Metastatic Liver Carcinoma in the Adrenal Gland (tissue), 2 donors: ENCODE measurements around the genes EXOSC3 and SLC25A51.

- PRO-cap, 2 experiments, result peak in 1 of 2 experiments; most common minus-strand start chr9:37487039 (in 1)
Observed at GRCh38 chr9:37486392-37487621, 1.1 kb downstream of the POLR1E start.

DNA sequence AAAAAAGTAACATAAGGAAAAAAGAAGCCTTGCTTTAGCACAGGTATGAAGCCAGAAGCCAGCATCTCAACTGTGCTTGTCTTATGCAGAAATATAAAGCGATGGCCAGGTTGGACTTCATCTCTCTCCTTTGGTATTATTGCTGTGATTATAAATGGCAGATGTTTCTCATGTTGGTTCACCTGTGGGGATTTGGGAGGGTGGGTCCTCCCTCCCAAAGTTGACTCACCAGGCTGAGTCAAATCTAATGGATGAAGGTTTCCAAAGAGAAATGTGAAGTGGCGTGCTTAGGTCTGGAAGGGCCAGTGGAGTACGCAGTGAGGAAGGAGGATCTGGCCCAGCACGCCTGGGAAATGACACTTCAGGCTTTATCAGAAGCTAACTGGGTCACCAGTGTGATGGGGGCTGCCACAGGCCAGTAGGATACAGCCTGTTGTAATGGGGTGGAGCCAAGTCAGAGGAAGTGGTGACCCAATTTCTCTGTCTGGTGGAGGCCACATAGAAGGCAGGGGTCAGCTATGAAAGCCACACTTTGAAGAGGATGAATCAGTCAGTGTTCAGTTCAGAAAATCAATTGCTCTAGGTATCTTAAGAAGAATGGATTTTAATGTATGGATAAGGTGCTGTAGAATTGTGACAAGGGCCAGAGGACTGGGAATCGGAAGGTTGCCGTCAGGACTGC is 18.0 kb downstream of the POLR1E start:
- PRO-cap, 2 experiments, result peak in 2 of 2 experiments; most common plus-strand start position 499 of the sequence (in 2); most common minus-strand start position 334 of the sequence (in 1)

- PRO-cap, 2 experiments, result no peak in any of the 2 experiments
Observed at GRCh38 chr9:37509191-37510152, 23.7 kb downstream of the POLR1E start.

DNA sequence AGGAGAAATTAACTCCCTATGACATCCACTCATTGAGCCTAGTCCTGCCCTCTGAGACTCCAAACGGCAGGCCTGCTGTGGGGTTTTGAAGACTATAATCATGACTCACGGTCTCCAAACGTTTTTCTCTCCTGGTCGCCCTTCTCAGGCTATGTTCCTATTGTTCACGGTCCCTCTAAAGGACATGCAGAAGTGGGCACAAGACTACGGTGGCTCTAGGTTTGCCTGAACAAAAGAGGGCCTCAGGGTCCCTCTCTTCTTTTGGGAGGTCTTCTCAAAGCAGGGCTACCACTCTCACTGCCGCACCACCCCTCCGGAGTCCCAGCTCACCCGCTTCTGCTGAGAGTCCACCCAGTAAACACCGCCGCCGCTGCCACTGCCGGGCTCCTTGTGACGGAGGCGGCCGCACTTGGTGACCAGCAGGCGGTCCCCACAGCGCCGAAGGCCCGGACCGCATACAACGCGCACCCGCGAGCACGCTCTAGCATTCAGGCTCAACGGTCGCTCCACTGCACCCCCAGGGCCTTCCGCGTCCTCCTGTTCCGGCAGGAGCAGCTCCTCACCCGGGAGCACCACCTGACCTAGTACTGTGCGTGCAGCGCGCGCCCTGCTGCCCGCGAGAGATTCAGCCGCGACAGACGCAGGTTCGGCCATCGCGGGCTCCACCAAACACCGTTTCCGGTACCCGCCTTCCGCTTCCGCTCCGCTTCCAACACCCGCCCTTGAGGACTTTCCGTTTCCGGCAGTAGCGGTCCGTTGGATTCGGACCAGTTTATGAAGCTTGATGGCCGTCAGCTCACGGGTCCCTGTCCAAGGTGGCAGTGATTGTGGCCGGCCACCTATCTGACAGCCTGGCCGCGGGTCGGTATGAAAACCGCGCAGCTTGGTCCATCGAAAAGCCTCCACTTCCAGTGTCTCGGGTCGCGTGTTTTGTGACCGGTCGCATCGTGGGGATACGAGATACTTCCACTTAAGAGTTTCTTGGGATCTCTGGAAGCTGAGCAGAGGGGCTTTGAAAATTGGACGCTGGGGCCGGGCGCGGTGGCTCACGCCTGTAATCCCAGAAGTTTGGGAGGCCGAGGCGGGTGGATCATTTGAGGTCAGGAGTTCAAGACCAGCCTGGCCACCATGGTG is at the start of gene EXOSC3:
Gene EXOSC3 (minus strand): TSS at position 674 of the 1,134 bp plus-strand sequence.
- PRO-cap, 2 experiments, result peak in 2 of 2 experiments; most common plus-strand start position 736 of the sequence (in 2); most common minus-strand start position 680 of the sequence (in 2)

DNA sequence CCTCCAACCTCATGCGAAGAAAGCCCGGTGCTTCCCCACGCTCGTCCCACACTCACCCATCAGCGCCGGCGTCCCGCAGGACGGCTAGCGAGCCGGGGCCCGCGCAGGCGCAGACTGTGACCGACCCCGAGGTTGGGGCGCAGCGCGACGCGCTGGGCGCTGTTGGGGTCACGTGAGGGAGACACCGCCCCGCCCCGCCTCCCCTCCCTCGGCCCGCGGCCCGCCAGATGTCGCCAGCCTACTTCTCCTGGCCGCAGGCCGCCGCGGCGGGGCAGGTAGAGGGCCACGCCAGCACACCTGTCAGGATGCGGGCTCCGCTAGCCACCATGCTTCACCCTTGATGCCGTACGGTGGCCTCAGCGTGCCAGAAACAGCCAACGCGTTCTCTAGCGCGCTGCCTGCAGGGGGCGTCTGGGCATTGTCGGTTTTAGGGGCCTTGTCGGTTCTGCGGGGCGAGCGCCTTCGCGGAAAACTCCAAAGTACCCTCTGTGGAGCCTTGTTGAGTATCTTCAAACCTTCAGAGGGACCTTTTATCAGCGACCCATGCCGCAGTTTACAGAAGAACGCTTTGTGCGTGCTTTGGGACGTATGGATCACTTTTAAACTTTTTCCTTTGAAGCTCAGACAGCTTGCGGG is at the start of gene SLC25A51:
Gene SLC25A51 (minus strand): TSS at position 116 of the 636 bp plus-strand sequence.
- PRO-cap, 2 experiments, result peak in 2 of 2 experiments; most common plus-strand start position 439 of the sequence (in 2); most common minus-strand start position 54 of the sequence (in 2)

- PRO-cap, 2 experiments, result no peak in any of the 2 experiments
Observed at GRCh38 chr9:37911123-37911737, 7.3 kb upstream of the SLC25A51 start.

DNA sequence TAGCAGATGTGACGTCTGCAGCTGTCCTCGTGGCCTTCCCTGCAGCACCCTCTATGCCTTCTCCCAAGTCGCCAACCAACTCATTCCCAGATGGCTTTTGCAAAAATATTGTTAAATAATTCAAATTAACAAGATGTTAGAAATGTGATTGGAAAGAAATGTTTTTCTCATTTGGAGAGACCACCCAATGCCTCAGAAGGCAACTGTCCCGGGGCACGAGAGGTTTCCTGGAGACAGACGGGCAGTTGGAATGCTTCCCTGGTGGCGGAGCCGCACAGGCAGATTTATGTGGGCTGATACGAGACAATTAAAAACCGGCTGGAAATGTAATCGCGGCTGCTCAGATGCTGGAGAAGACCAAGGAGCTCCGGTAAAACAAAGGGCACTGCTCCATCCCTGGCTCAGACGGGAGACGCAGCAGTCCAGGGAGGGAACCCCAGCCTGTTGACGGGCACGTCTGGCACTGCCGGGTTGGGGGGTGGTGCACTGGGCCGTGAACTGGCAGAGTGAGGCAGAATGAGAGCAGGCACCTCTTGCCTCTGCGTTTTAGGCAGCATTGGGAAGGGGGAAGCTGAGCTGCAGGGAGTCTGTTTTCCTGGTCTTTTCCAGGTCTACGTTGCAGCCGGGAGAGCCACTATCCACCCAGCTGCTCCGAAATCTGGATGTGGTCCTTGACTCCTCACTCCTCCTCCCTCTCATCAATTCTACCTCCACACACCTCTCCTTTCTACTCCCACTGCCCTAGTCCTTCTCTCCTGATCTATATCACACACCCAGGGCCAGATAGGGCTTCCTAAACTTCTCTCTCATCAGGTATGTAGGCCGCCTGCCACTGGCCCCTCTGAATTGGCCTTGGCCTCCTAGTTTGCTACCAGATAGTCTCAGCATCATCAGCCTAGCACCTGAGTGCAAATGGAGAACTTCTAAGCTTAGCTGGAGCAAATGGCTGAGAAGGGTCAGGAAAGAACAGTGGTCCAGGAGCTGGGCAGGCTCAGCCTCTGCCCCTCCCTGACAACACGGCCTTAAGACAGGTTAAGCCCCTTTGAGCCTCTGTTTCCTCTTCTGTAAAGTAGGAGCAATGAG is 34.8 kb upstream of the SLC25A51 start:
- PRO-cap, 2 experiments, result no peak in any of the 2 experiments

- PRO-cap, 2 experiments, result no peak in any of the 2 experiments
Observed at GRCh38 chr9:37984844-37985553, 81.1 kb upstream of the SLC25A51 start.

DNA sequence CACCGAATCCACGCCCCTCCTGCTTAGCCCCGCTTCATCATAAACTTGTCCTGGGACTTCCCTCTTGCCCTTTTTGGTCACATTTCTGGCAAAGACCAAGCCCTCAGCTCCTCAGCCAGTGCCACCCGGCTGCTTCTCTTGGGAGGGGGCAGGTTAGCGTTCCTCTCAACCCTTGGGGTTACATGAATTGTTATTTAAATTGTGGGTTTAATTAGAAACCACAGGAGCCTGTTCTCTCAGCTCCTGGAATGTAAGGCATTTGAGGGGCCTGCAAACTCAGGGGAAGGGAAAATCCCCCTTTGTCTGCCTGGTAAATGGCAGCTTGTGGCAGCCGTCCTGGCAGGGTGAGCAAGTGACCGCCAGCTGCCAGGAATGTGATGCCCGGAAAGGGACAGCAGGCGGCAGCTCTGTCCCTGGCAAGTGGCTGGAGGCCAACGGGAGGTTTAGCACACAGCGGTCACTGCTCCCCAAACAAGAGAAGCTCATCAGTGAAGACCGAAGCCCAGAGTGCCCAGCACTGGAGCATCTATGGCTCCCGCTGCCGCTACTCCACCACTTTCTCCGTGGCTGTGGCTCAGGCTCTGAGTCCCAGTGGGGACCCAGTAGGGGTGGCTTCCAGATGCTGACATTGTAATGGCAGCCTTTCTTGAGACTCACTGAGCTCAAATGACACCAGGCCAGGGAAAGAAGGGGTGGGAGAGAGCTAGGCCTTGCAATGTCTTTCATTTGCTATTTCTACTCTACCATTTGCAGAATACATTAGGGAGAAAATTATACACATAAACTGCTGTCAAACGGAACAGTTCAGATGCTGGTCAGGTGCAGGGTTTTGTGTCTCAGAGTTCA is 51.7 kb downstream of the SHB start:
- PRO-cap, 2 experiments, result no peak in any of the 2 experiments

DNA sequence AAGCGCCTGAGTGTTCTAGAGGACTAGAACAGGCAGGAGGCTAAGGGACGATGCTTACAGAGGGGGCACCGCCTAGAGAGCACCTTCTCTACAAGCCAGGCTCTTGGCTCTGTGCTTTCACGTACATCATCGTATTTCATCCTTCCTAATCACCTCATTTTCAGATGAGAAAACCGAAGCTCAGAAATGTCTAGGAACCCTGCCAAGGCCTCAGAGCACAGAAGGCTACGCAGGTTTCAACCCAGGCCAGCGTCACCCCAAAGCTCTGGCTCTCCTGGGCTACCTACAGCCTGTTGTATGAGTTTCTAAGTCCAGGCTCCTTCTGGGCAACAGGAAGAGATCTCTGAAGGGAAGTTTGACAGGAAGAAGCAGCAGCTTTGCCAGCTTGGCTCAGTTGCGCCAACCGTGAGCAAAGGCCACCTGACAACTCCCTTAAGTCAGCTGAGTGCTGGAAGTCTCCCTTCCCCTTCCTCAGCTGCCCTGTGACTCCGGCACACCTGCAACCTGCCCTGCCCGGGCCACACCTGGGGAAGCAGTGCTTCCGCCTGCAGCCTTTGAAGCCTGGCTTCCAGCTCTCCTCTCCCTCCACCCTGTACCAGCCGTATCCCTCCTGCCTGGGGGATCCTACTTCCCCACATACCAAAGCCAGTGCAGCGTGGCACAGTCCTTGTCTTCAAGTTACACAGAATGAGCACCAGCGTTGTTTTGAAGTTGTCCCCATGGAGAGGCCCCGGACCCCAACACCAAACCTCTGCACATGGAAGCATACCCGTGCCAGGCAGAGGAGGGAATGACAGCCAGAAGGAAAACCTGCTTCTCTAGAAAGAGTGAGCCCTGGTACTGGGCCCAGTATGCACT is 36.7 kb downstream of the SHB start:
- PRO-cap, 2 experiments, result no peak in any of the 2 experiments

GRCh38 chr9:38074229-38074769 is 5.3 kb upstream of the SHB start:
- PRO-cap, 2 experiments, result no peak in any of the 2 experiments

DNA sequence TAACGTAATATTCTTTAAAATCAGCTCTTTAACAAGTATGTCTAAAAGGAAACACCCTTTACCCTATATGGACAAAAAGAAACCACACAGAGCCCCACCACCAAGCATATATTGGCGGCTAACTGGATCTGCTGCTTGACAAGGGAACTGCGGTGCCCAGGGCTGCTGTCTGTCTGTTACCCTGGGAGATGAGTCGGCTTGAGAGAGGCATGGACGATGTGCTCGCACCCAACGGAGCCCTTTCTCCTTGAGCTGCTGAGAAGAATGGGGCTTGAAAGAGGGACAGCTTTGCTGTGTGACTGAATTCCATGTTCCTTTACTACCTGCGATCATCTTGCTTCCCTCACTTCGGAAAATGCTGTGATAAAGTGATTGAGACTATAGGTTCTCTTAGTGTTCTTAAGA is 158.7 kb upstream of the SHB start:
- PRO-cap, 2 experiments, result no peak in any of the 2 experiments

DNA sequence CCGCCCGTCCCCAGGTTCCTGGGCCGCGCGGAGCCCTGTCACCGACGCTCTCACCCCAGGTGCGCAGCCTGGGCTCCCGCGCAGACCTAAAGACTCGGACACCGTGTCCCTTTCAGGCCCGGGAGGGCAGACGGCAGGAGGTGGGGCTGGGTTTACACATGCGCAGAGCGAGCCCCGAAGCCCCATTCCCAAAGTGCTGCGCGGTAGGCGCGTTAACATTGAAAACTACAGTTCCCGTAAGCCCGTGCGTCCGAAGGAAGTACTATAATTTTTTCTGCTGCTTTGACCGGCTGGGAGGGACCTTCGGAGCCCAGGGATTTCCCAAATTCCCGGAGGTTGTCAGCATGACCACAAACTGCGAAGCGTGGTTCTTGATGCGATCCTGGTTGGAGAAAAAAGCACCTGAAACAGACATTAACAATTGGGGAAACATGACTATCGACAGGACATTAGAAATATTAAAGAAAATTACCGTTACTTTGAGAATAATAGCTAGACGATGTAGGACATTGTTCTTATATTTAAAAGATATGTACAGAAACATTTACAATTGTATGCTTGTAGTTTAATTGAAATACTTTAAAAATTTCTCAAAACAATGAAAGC is 109.0 kb downstream of the SPATA31A1 start:
- PRO-cap, 2 experiments, result peak in 2 of 2 experiments; most common minus-strand start position 88 of the sequence (in 2)

- PRO-cap, 2 experiments, result no peak in any of the 2 experiments
Observed at GRCh38 chr9:40107349-40107577, 751.8 kb downstream of the SPATA31A1 start.

DNA sequence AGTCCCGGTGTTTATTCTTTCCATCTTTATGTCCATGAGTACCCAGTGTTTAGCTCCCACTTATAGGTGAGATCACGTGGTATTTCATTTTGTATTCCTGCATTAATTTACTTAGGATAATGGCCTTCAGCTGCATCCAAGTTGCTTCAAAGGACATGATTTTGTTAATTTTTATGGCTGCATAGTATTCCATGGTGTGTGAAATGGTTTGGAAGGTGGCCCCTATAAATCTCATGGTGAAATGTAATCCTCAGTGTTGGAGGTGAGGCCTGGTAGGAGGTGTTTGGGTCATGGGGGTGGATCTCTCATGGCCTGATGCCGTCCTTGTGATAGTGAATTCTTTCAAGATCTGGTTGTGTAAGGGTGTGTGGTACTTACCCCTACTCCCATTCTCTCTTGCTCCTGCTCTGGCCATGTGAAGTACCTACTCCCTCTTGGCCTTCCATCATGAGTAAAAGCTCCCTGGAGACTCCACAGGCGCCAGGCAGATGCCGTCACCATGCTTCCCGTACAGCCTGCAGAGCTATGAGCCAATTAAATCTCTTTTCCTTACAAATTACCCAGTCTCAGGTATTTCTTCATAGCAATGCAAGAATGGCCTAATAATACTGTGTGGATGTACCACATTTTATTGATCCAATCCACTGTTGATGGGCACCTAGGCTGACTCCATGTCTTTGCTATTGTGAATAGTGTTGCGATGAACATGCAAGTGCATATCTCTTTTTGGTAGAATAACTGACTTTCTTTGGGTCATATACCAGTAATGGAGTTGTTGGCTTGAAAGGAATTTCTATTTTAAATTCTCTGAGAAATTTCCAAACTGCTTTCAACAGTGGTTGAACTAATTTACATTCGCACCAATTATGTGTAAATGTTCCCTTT is 139.9 kb downstream of the FOXD4L6 start:
- PRO-cap, 2 experiments, result no peak in any of the 2 experiments

- PRO-cap, 2 experiments, result no peak in any of the 2 experiments
Observed at GRCh38 chr9:41150234-41150578, 21.7 kb upstream of the FOXD4L6 start.

DNA sequence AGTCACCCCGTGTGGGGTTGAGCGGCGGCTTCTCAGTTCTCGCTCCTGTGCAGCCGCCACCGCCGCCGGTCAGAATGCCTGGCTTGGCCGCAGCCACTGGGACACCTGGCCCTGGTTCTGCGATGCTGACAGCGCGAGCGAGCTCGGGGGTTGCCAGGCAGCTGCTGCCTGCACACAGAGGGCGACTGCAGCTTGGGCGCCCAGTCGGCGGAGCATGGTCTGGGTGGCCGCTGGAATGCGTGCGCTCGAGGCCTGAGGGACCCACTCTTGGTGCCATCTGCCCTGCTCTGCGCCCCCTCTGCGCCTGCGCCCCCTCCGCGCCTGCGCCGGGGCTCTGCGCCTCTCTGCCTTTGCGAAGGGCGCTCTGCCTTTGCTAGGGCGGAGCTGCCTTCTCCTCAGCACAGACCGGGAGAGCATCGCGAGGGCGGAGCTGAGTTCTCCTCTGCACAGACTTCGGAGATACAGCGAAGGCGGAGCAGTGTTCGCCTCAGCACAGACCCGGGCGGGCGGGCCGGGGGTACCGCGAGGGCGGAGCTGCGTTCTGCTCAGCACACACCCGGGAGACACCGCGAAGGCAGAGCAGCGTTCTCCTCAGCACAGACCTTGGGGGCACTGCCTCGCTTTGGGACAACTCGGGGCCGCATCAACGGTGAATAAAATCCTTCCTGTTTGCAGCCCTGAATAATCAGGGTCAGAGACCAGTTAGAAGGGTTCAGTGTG is 84.8 kb upstream of the ZNG1F start:
- PRO-cap, 2 experiments, result peak in 1 of 2 experiments; most common minus-strand start position 289 of the sequence (in 1)

DNA sequence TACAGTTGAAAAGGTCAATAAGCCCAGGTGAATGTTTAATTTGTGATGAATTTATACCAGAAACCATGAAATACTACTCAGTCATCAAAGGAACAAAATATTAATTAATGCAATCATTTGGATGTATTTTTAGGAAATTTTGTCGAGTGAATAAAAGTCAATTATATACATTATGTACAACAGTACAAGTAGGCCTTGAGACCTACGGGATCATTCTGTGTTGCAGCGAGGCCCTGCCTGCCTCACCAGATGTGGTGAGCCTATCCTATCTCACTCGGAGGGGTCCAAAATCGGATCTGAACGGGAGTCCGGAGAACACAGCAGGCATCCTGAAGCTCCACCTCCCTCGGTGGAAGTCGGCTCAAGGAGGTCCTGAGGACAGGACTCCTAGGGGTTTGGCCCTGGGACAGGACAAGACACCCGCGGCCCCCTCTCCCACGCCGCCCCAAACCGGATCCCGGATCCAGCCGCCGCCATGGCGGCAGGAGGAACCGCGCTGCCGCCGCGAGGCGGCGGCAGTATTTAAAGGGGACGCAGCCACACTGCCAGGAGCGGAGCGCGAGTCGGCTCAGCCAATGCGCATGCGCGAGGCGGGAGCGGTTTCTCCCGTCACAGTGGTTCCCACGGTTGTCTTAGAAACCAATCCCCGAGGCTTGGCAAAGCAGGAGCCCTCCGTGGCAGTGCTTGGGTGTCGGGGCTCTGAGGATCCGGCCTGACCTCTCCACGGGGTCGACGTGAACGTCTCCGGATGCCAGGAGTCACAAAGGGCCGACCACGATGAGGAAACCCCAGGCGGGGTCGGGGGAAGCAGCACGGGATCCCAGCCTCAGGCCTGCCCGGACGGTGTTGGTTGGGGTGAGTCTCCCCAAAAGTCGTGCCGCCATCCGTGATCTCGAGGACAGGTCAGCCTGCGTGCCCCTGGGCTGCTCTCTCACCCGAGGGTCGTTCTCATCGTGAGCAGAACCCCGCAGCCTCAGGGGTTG is 454.6 kb upstream of the ZNG1F start:
- PRO-cap, 2 experiments, result no peak in any of the 2 experiments

- PRO-cap, 2 experiments, result no peak in any of the 2 experiments
Observed at GRCh38 chr9:41648395-41648888, 459.3 kb upstream of the ZNG1F start.

DNA sequence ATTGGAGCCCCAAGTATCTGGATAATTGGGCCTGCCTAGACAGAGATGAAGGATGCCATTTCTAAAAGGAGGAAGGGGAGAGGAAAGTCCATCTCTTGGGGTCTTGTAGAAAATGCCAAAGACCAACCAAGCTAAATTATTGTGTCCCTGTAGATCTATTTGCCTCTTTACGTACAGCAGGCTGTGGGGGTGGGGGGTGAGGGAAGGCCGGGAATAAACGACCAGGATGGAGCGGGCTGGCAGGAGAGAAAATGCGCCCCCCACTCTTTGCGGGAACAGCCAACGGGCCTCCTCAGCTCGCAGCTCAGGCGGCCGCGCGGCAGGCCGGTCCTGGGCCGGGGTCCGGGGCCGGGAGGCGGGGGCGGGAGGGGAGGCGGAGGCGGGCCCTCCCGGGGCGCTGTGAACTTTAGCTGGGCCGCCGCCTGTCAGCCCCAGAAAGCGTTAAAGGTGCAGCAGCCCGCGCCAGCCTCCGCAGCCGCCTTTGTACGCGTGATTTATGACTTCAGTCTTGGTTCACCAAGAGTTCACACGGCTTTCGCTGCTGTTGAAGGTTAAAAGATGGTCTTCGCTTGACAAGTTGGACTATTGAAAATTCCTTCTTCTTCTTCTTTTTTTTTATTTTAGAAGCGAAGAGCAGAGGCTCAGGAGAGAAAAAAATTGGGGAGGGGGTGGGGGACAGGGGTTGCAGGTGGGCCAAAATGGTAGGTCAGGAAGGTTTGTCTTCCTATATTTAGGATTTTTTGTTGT is 466.0 kb upstream of the ZNG1F start:
- PRO-cap, 2 experiments, result no peak in any of the 2 experiments